Left lung (tissue), 1 donor: Measurements from ENCODE around the genes FCN2, OLFM1, PIERCE1 and OBP2A.

DNA sequence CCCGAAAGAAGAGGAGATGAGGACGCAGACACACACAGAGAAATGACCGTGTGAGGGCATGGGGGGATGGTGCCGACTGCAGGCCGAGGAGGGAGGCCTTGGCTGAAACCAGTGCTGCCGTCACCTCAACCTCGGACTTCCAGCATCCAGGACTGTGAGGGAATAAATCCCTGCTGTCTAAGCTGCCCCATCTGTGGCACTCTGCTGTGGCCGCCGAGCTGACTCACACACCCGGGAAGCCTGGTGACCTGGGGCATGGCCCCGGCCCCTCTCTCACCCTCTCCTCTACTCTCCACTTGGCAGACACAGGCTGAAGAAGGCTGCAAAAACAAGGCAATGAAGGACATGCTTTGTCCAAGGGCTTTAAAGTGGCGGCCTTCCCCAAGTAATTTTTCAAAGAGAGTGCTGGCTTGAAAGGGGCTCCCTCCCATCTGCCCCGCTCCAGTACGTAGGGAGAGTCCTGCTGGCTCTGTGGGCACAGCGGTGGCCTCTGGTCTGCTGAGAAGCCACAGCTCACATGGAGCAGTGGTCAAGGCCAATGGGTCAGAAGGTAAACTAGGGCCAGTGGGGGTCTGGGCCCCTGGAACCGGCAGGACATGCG is 4.2 kb upstream of the COL5A1 start:
- PRO-cap: unidirectional peak, minus-strand start at position 139 of the sequence

- PRO-cap: no peak
Observed at GRCh38 chr9:134806042-134806467, 74.6 kb upstream of the FCN2 start.

DNA sequence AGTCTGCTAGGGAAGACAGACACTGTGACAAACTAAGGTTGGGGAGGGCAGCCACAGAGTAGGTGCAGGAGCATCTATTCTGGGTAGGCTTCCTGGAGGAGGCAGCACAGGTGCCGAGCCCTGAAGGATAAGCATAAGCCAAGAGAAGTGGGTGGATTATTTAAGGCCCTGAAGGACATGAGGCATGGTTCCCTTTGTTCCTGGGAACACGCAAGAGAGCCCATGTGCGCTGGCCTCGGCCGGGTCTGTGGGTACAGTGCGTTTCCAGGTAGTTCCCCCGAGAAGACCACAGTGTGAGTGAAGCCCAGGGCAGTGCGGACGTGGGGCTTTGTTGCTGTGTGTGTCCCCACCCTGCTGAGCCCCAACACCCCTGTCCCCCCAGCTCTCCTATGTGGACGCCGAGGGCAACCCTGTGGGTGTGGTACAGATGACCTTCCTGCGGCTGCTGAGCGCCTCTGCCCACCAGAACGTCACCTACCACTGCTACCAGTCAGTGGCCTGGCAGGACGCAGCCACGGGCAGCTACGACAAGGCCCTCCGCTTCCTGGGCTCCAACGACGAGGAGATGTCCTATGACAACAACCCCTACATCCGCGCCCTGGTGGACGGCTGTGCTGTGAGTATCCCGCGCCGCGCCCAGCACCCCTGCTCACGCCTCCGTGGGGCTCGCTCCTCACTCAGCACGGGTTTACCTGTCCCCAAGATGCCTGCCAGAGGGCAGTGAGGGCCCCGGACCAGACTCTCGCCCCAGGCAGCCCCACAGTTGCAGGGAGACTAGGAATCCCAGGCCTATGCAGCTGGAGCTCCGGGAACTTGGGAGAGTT is 45.8 kb upstream of the FCN2 start:
- PRO-cap: no peak

DNA sequence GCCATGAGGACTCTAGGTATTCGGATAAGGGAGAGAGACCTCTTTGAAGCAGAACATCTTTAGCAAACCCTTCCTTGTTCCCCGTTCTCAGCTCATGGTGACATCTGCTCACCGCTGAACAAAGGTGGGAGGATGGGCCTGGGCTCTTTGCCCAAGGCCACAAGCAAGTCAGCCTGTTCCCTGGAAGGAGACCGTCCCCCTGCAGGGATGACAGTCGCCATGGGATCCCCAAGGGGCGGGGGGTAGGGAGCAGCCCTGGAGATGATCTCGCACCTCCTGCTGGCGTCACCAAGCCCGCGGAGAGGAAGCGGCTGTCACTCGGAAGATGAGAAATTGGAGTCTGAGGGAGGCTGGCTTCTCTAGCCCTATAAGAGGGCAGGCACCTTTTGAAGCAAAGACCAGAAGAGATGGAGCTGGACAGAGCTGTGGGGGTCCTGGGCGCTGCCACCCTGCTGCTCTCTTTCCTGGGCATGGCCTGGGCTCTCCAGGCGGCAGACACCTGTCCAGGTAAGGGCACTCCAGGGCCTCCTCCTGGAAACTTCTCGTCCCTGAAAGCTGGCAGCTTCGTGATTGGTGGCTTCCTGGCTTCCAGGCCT is at the start of gene FCN2:
FCN2 (plus strand) TSS at position 396 of the 596 bp plus-strand sequence.
- PRO-cap: no peak

DNA sequence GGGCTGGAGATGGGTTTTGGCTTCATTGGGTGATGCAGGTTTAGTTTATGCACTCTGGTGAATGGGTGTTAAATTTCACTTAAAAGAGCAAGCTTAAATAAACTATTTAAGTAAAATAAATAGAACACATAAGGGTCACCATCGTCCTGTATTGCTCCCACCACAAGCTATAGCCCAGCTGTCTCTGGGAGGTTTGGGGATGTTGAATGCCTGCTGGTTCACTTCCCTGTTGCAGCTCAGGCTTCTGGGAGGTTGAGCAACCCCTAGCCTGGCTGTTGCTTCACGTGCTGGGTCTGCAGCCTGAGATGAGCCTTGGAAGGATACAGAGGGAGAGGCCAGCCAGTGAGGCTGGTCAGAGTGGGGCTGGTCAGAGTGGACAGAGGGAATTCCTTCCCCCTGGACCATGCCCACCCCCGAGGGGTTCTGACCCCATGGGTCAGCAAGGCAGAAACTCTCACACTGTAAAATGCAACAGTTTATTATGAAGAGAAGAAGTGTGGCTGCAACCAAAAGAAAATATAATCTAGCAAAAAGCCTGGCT is 4.7 kb upstream of the FCN1 start:
- PRO-cap: bidirectional peak, plus-strand start at position 325 of the sequence, minus-strand start at position 186 of the sequence

GRCh38 chr9:135087372-135087877 is at the start of gene OLFM1:
OLFM1 (plus strand) TSS chr9:135087668.
- PRO-cap: bidirectional peak, plus-strand start at chr9:135087668, minus-strand start at chr9:135087514

- PRO-cap: no peak
Observed at GRCh38 chr9:135105671-135106184, 18.3 kb downstream of the OLFM1 start.

GRCh38 chr9:135126461-135126877 is 39.0 kb downstream of the OLFM1 start:
- PRO-cap: unidirectional peak, plus-strand start at chr9:135126717

DNA sequence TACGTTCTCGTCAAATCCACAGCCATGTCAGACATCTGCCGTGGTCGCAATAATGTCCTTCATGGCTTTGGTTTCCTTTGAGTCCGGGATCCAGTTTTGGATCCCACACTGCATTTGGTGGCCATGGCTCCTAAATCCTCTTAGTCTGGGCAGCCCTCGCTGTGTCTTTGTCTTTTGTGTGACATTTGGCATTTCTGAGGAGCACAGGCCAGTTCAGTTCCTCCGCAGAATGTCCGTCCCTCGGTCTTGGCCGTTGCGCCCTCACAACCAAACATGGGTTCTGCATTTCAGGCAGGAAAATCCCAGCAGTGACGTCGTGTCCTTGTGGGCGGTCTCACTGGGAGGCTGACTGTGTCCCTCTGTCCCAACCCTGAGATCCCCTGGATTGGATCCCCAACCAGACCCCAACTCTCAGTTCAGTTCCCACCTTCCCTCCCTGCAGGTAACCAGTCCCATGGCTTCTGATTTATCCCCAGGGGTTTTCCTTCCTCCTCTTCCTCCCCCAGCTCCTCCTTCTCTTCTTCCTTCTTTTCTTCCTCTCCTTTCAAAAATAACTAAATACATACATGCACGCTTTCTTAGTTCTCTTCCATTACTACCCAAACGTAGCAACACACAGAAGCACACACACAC is 172.8 kb upstream of the PPP1R26 start:
- PRO-cap: no peak

DNA sequence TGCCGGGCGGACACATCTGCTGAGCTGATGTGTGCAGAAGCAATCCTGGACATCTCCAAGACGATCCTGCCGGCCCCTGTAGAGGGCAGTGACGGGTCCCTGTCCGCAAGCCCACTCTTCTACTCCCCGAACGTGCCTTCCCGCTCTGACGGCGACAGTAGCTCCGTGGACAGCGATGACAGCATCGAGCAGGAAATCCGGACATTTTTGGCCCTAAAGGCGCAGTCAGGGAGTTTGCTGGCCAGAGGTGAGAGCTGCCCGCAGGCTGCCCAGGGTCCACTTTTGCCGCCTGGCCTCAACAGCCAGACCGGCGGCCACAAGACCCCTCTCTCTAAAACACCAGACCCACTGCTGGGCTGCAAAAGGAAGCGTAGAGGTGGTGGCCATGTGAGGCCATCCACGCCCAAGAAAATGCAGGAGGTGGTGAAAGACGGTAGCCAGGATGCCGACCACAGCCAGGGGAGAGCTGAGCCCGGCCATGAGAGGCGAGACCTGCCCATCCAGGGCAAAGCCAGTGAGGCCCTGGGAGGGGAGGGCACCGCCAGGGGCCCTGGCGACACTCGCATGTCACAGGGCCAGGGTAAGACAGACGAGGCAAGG is 6.4 kb downstream of the PPP1R26 start:
- PRO-cap: no peak

DNA sequence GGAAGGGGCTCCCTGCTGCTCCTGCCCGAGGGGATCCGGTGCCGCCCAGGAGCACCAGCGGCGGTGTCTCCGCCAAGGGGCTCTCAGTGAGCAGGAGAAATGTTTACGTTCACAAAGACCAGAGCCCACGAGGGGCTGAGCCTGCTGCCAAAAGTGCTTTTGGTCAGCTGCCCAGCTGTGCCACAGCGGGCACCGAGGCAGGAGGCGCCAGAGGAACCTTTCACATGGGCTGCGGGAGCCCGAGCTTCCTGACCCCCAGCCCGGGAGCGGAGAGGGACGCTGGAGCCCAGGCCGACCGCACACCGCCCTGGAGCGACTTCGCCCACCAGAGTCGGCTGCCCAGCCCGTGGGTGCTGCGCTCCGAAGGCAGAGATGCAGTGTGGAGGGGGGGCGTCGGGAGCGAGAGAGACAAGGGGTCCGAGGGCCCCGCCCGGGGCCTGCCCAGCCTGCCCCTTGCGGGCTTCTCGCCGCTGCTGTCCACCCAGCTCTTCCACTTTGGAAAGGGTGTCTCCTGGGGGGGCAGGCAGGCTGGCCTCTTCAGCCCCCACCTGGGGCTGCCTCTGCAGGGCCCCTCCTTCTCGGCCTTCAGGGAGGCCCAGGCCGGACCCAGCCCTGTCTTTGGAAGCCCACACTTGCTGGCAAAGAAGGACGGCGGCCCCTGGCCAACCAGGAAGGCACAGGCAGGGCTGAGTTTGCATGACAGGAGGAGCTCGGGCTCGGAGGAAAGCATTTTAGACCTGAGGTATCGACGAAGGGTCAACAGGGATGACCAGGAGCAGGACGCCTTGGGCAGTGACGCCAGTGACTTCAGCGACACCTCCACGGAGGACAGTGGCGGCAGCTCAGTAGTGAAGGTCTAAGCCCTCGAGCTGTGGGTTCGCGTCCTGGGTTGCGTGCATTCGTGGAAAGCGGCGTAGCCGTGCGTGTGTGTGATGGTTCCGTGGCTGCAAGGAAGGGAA is 8.0 kb downstream of the PPP1R26 start:
- PRO-cap: no peak

DNA sequence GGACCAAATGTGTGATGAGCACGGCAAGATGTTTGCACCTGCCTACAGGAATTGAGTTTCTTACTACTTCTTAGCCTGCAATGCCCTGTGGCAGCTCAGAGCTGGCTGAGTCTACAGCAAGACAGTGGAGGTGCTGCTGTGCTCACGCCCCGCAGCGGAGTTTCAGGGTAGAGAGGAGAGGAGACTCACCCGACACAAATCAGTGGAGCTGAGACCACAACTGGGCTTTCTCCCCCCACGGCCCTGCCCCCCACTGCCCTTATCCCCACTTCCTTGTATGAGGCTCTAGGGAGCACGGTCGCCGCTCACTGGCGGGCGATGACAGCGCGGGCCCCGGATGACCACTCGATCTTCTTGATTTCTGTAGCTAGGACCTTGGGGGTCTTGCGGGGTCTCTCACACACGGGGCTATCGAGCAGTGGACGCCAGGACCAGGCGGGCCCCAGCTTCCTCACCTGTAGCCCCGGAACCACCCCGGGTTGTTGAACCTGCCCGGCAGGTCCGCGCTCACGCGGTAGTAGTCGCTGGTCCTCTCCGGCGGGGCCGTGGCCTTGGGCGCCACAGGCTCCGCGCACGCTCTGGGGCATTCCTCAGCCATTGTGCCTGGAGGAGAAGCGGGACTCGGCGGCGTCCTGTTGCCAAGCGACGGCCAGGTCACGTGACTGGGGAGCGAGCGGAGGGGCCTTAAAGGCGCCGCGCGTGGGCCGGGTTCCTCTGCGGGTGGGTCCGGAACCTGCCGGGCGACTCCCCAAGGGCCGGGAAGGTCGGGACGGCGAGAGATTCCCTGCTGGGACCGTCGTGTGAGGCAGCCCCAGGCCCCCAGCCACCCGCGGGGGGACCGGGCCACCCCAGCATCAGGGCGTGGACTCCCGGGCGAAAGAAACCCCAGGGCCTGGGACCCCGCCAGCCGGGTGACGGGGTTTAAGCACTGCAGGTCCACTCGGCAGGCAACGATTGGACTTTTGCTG is at the start of gene PIERCE1:
PIERCE1 (minus strand) TSS at position 616 of the 968 bp plus-strand sequence.
- PRO-cap: bidirectional peak, plus-strand start at position 717 of the sequence, minus-strand start at position 580 of the sequence

DNA sequence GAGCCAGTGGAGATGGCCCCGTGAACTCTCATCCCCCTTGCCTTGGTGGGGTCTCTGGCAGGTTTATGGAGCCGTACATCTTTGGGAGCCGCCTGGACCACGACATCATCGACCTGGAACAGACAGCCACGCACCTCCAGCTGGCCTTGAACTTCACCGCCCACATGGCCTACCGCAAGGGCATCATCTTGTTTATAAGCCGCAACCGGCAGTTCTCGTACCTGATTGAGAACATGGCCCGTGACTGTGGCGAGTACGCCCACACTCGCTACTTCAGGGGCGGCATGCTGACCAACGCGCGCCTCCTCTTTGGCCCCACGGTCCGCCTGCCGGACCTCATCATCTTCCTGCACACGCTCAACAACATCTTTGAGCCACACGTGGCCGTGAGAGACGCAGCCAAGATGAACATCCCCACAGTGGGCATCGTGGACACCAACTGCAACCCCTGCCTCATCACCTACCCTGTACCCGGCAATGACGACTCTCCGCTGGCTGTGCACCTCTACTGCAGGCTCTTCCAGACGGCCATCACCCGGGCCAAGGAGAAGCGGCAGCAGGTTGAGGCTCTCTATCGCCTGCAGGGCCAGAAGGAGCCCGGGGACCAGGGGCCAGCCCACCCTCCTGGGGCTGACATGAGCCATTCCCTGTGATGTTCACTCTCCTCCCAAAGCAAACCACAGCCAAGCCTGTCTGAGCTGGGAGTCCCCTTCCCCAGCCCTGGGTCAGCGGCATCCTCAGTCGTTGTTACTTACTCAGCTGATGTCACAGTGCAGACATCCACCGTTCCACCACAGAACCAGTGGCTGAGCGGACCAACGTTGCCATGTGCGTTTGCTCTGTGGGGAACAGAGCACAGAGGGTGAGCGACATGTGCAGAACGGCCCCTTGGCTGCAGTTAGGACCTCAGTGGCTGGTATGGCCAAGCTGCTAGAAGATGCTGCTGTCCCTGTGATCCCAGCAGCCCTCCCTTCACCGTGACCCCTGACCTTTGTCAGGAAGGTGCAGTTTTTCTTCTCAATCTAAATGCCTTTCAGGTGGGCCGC is 3.3 kb downstream of the MRPS2 start:
- PRO-cap: no peak

DNA sequence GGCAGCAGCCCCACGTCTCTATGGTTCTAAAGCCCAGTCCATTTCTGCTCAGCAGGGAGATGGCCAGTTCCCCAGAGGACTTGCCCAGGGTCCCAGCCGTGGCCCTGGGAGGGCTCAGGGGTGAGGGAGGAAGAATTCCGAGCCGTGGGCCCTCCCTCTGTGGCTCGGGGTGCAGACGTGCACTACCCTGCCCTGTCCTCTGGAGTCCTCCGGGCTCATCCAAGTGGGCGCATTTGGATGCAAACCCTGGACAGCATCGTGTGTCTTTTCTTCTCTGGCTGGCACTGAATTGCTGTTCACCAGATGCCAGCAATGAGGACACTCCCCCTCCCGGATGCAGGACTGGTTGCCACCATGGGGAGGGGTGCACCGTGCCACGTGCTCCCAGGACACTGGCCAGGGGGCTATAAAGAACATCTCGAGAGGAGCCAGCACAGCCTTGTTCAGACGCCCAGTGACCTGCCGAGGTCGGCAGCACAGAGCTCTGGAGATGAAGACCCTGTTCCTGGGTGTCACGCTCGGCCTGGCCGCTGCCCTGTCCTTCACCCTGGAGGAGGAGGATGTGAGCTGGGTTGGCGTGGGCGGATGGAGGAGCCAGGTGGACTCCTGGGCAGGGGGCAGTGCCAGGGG is at the start of gene OBP2A:
OBP2A (plus strand) TSS at position 436 of the 630 bp plus-strand sequence.
- PRO-cap: no peak

GRCh38 chr9:135881589-135882456 is 25.5 kb downstream of the CAMSAP1 start:
- PRO-cap: no peak

- PRO-cap: no peak
Observed at GRCh38 chr9:135959606-135960564, 1.3 kb downstream of the UBAC1 start.

GRCh38 chr9:136052284-136052475 is 42.9 kb downstream of the NACC2 start:
- PRO-cap: no peak

- PRO-cap: no peak
Observed at GRCh38 chr9:136075690-136076556, 19.2 kb downstream of the NACC2 start.

DNA sequence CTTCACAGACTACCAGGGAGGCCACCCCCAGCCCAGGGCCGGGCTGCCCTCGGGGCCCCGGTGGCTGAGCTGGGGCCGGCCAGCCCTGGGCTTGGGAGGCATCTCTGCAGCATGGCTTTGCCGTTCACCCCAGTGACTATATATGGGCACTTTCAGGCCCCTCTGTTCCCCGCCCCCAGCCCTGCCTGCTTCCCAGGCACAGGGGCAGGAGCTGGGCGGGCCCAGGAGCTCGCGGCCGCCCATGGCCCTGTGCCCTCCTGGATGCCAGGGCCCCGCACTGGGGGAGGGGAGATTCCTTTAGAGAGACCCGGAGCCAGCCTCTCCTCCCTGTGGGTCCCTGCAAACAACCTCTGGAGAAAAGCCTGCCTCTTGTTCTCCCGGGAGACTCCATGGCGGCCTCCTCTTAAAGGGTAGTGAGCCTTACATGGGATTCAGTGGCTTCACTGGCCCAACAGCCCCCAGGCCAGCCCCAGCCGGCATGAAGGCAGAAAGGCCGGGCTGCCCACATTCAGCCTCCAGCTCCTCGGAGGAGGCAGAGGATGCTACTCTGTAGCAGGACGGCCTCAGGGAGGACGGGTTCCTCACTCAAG is 4.2 kb downstream of the NACC2 start:
- PRO-cap: no peak

- PRO-cap: no peak
Observed at GRCh38 chr9:136328025-136328247, 597 bp downstream of the GPSM1 start.